Hair follicle dermal papilla cell (primary cell): ENCODE data around the genes ELAC1 and NARS1.

DNA sequence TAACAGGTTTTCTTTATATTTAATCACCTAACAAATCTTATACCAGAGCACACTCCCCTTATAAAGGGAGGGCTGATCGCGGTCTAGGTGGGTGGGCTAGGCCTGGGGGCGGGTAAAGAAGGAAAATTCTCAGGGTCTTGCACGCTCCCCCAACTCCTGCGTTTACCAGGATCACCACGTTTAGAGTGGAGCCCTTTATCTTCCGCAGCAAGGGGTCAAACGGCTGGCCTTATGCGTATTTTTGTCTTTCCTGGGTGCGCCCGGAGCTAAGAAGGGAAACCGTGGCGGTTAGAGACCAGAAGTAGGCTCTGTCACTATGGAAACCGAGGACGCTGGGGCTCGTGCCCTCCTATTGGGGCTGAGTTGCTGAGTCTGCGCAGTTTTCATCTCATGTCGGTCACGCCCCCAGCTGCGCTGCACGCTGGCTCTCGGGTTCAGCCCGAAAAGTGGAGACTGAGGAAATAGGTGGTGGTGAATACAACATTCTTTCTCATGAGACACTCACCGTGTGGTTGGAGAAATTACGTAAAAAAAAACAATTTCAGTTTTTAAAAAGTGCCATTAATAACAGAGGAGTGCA lies 20.1 kb upstream of the CXXC1 start:
- CAGE, long polyA plus RNA = no peak

- CAGE, long polyA plus RNA = no peak
These were observed 63.6 kb downstream of the MAPK4 start for GRCh38 chr18:50623435-50623946.

GRCh38 chr18:50967669-50968831 lies at the start of gene ELAC1:
TSS of gene ELAC1 (plus strand) at chr18:50968040.
- CAGE, long polyA plus RNA = no peak

- CAGE, long polyA plus RNA = no peak
These were observed 53.2 kb downstream of the SMAD4 start for GRCh38 chr18:51083078-51083777.

GRCh38 chr18:51194462-51195059 lies 2.9 kb downstream of the MEX3C start:
- CAGE, long polyA plus RNA = no peak

- CAGE, long polyA plus RNA = no peak
These were observed 376 bp downstream of the DCC start for GRCh38 chr18:52340365-52340780.

- CAGE, long polyA plus RNA = no peak
These were observed 60.0 kb downstream of the MBD2 start for GRCh38 chr18:54164475-54164851.

DNA sequence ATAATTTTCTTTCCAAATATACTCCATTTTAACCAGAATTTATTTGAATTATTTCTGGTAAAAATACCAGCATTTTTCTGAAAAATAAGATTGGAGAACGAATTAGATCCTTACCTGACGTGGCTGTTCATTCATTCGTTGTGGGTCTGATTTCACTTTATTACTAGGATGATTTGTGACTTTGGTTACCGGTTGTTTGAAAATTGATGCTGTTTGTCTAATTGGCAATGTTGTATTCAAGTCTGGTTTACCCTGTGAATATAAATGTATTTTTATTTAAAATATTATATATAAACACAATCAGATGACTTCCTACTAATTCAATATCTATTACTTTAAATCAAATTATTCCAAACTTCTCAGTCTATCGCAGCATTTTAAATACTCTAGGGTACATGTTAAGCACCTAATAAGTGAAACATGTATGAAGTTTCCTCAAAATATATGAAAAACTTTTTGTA lies 35.7 kb downstream of the MBD2 start:
- CAGE, long polyA plus RNA = no peak

DNA sequence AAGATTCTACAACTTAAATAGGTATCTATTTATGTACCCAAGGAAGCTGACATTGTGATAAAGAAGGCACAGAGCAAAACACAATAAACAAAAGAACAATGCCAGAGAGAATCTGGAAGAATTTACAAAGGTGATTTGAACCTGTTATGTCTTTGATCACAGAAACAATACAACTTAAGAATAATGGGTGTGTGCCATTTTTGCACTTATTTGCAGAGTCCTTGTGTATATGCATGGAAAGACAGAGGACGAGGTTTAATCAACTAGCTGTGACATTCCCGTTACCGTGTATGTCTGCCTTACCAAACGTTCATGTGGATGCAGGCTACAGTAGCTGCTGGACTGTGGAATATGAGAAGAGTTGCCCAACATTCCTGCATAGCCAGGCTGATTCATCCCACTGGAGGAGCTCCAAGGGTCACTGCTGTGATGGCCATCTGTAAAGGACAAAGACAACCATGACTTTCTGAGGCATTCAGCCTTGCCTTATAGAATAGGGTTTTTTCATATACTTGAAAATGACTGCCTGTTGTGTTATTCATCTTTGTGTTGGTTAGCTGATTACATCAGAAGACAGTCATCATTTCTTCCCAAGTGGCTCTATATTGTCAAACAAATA lies 312.6 kb downstream of the TCF4 start:
- CAGE, long polyA plus RNA = no peak

DNA sequence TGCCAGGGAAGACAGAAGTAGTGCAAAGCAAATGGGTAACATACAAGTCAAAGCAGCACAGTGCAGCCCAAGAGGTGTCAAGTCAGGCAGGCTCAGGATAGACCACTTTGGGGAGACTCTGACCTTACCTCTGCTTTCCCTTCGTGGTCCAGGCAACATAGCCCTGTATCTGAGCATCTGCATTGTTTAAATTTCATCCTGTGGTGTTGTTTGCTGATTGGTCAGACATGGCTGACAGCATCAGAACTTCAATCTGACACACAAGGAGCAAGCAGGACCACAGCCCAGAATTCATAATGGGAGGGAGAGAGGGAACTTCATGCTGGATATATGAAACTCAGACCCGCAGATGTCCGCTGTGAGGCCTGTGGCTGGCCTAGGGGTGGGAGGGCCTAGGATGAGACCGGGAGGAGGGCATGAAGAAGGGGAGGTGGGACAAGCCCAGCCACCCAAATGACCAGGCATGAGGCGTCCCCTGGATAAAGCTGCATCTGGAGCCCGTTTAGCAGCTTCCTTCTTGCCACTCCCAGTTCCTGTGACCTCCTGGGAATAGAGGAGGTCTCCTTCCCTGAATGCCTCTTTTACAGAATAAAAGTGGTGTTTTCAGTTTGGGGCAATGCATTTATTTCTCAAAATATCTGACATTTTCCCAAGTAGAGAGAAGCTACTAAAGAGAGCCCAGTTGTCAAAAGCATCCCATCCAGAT lies 285.6 kb downstream of the TCF4 start:
- CAGE, long polyA plus RNA = no peak

- CAGE, long polyA plus RNA = no peak
These were observed 259.8 kb downstream of the TCF4 start for GRCh38 chr18:55328099-55328779.

DNA sequence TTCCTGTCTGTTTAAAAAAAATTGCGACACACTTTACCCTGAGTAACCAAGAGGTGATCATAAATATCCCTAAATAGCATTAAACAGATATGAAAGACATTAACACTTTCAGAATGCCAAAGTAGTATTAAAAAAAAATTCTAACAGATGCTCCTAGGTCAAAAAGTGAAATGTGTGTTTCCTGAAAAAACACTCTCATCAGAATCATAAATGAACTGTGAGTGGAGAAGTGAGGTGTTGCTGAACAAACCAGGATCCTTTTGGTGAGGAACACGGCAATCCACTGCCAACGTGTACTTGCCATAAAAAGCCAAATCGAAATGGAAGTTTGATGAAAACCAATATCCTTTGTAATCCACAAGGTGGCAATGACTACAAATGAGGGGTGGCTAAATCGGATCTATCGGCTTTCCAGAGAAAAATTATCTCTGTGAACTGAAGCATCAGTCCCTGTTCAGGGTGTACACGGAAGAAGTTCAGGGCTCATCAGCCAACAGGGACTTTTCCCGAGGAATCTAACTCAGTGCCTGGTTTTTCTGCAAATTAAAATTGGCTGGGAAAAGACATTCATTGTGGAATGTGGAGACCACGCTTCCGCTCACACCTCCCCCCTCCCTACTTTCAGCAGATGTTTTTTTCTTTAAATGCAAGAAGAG lies 248.8 kb downstream of the TCF4 start:
- CAGE, long polyA plus RNA = no peak

DNA sequence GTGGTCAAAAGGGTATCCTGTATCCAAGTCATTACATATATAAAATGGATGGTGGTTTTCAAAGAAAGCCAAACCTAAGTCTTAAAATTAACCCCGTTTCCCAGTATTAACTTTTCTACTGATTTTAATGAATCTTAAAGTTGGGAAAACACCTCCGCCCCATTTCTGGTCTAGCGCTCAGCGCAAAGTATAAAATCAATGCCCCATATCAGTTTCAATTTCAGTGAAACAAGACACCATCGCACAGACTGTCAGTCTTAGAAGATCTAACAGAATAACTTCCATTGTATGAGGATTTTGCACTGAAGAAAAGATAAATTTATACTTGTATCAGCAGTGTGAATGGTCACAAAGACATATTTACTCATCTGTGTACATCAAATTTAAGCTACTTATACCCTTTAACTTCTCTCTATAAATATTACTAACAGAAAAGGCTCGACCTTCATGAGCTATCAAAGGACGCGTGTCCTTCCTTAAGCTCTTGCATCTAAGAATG lies 183.2 kb downstream of the TCF4 start:
- CAGE, long polyA plus RNA = no peak

DNA sequence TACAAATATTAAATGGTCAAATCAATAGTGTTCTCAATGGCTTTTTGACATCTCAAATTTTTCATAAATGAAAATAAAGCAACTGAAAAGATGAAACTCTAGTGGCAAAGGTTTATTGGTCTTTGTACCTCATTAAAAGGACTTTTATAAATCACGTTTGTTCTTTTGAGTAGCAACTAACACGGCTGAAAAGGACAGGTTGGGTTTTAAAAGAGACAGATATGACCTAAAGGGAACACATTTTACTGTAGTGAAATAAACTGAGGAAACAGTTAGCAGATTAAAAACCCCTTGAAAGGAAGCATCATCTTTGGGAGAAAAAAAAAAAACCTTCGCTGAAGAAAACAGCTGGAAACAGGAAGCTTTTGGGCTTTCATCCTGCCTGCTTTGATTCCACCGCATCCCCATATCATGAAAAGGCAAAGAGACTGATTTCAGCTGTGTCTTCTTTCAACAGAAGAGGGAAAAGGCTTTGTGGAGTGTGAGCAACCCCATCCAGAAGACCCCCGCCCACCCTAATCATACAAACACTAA lies 86.5 kb downstream of the TCF4 start:
- CAGE, long polyA plus RNA = no peak

DNA sequence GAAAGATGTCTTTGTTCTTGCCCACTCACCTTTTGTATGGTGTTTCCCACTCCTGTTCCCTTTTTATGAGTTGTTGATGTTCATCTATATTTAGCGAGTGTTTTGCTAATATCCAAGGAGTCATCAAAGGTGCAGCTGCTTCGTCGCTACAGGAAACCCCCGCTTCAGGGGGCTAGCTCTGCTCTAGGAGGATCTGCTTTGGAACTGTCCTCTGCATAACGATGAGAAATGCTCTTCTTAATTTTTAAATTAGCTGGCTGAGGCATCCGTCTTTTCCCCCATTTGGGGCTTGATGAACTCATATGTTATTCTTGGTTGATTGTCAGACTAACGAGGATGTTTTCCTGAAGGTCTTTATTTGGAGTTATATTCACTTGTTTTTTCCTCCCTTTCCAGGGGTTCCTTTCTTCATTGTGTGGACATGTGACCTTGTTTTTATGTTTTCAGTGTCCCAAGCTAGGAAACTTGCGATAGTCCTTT lies 179.2 kb downstream of the TXNL1 start:
- CAGE, long polyA plus RNA = no peak

DNA sequence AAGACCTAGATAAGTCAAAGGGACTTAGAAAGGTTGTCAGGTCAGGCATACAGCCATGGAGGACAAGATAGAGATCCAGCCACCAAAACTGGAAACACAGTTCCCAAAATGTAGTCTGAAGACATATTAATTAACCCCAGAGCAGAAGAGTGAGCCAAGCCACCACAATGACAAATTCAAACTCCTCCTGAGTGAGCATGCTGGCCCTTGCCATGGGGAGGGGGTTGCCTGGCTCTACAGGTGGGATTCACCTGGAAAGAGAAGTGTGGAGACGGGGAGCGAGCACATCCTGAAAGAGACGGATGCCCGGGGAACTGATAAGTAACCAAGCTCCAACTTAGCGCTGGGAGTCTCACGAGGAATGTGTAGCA lies 151.1 kb downstream of the TXNL1 start:
- CAGE, long polyA plus RNA = no peak

GRCh38 chr18:56672446-56672713 lies 21.2 kb downstream of the WDR7 start:
- CAGE, long polyA plus RNA = no peak

DNA sequence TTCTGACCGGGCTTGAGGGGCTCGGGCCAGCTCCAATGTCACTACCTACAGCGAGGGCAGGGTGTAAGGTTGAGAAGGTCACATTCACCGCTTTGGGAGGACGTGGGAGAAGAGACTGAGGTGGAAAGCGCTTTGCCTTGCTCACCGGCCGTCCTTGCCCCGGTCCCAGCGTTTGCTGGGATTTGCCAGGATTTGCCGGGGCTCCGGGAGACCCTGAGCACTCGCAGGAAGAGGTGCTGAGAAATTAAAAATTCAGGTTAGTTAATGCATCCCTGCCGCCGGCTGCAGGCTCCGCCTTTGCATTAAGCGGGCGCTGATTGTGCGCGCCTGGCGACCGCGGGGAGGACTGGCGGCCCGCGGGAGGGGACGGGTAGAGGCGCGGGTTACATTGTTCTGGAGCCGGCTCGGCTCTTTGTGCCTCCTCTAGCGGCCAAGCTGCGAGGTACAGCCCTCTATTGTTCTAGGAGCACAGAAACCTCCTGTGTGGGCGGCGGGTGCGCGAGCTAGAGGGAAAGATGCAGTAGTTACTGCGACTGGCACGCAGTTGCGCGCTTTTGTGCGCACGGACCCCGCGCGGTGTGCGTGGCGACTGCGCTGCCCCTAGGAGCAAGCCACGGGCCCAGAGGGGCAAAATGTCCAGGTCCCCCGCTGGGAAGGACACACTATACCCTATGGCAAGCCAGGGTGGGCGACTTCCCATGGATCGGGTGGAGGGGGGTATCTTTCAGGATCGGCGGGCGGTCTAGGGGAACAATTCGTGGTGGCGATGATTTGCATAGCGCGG lies 2.6 kb downstream of the ONECUT2 start:
- CAGE, long polyA plus RNA = no peak

DNA sequence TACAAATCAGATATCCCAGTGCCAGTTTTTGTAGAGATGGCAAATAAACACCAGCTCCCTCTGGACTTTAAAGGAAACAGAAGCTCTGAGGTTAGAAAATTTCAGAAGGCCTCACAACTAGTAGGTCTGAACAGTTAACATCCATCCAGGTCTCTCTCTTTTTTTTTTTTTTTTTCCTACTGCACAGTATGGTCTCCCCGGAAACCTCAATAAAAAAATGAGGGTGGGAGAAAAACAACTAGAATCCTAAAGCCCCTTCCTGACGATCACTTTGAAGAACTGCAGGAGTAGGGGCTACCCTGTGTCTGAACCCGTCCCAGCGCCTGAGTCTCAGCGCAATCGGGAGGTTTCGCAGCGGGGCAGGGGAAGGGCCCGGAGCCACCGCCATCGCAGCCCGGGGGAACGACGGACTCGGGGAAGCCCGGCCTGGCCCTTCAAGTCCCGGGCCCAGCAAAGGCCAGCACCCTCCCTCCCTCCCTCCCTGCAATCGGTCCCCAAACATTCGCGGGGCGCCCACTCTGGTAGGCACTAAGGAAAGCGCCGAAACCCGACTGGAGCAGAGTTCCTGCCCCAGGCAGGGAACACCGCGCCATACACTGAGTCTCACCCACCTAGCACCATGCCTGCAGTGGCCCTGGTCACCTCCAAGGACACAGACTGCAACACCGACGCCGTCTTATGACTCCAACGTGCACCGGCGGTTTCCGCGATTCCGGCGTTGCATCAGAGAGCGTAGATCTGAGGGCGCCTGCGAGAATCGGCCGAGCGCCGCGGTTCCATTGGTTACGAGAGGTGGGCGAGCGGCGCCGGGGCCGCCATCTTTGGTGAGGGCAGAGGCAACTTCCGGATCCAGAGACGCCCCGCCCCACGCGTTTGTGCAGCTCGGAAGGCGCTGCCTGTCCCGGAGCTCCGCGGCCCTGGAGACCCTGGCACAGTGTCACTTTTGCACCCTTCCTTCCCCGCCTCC lies at the start of gene NARS1:
Gene NARS1, minus strand, starts transcription at position 740 of the 967 bp plus-strand sequence.
- CAGE, long polyA plus RNA = no peak

GRCh38 chr18:57693780-57694787 lies 72.4 kb upstream of the NARS1 start:
- CAGE, long polyA plus RNA = no peak